Metastatic Liver Carcinoma in the Adrenal Gland (tissue), 2 donors: ENCODE data around the gene TNFAIP8L1.

DNA sequence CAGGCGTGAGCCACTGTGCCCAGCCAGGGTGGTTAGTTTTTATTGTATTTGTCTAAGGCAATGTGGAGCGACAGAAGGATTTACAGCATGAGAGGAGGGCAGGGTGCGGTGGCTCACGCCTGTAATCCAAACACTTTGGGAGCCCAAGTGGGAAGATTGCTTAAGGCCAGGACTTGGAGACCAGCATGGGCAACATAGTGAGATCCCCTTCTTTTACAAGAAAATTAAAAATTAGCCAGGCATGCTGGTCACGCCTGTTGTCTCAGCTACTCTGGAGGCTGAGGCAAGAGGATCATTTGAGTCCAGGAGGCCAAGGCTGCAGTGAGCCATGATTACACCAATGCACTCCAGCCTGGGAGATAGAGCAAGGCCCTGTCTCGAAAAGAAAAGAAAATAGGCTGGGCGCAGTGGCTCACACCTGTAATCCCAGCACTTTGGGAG, 2.0 kb upstream of the MPND start:
- PRO-cap, 2 experiments, result no peak in any of the 2 experiments

GRCh38 chr19:4358861-4360149, 15.9 kb downstream of the MPND start:
- PRO-cap, 2 experiments, result no peak in any of the 2 experiments

- PRO-cap, 2 experiments, result no peak in any of the 2 experiments
Observed at GRCh38 chr19:4360311-4360705, 16.9 kb downstream of the MPND start.

GRCh38 chr19:4368969-4369864, 25.9 kb downstream of the MPND start:
- PRO-cap, 2 experiments, result no peak in any of the 2 experiments

DNA sequence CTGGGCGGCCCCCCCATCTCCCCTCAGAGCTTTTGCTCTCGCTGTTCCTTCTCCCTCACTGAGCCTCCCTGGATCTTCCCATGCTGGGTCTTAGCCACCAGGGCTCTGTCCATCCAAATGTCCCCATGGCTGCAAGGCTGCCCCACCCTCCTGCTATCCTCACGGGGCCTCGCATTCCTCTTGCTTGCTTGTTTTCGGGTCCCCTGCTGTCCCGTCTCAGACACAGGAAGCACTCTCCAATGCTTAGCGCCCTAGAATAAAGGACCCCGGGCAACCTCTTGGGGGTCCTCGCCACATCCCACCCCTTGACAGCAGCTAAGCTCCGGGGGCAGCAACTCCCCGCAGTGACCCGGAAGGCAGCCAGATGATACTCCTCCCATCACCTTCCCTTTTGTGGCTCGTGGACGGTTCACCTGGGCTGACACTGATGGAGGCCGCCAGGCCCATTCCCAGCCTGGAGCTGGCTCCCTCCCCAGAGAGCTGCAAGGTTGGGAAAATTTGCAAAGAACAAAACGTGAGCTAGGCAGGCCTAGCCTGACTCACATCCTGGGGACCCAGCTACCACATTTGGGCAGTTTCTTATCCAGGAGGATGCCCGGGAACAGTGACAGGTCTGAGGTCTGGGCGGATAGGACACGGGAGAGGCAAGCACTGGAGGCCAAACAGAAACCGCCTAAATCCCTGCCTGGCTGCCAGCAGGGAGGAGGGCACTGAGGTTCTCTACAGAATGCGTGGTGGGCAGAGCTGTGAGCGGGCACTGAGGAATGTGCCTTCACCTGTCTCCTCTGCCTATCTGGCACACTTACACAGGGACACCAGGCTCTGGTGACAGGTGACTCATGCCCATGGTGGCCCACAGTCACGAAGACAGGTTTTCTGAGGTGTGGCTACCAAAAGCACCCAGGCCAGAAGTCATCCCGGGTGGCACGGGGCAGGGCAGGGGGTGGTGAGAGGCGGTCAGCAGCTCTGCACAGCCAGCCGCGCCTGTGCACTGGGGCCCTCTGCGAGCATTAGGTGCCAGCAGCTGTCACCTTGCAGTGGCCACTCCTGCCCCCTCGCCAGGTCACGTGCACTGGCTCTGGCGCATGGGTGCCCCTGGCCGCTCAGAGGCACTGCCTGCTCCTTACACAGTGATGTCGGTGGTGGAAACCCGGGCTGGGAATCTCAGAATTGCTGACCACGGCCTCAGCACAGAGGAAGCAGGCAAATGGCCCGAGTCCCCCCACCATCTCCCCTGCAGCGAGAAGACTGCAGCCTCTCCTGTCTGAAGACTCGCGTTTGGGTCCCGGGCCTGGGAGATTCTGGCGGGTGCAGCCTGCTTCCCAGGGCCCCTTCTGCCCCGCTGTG, 23.2 kb downstream of the SH3GL1 start:
- PRO-cap, 2 experiments, result no peak in any of the 2 experiments

- PRO-cap, 2 experiments, result peak in 2 of 2 experiments; most common plus-strand start chr19:4639571 (in 1); most common minus-strand start chr19:4639172 (in 2)
Observed at GRCh38 chr19:4638786-4640156, at the start of gene TNFAIP8L1. Gene TNFAIP8L1 (plus strand): TSS chr19:4639516.

GRCh38 chr19:4653873-4654278, 14.6 kb downstream of the TNFAIP8L1 start:
- PRO-cap, 2 experiments, result no peak in any of the 2 experiments

- PRO-cap, 2 experiments, result no peak in any of the 2 experiments
Observed at GRCh38 chr19:4708599-4708879, 15.1 kb downstream of the DPP9 start.

GRCh38 chr19:4794168-4795430, 3.1 kb downstream of the FEM1A start:
- PRO-cap, 2 experiments, result no peak in any of the 2 experiments

DNA sequence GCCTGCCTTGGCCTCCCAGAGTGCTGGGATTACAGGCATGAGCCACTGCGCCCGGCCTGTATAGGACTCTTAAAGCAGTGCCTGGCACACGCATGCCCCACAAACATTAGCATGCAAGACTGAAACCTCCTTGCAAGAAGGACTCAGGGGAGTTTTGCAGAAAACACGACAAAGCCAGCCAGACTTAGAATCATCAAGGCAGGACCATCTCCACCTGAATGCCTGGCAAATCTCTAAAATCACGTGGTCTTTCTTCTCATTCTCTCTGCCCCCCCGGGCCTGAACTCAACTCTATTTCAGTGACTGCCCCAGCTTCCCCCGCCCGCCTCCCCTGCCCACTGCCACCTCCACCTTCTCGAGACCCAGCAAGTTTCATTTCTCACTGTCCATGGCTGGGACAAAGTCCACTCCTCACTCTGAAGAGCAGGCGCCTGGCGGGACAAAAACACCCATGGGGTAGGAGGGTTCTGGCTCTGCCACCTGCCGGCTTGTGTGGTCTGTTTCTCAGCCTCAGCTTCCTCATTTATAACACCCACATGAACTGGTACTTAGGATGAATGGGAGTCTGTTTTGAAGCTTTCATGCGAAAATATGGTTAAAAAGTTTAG, 2.3 kb downstream of the TICAM1 start:
- PRO-cap, 2 experiments, result no peak in any of the 2 experiments

DNA sequence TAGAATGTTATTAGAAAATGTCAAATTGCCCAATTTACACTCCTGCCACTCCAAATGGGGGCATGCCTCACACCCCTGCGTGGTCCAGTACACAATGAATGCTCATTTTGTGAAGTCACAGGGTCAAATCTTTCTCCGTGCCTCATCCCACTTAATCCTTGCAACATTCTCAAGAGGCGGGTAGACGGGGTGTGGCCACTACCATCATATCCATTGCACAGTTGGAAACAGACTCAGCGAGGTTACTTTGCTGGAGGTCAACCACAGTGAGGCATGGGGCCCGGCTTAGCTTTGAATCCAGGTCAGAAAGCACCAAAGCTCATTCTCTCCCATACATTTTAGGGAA, 925 bp upstream of the KDM4B start:
- PRO-cap, 2 experiments, result no peak in any of the 2 experiments

GRCh38 chr19:4974773-4975263, 5.9 kb downstream of the KDM4B start:
- PRO-cap, 2 experiments, result no peak in any of the 2 experiments

- PRO-cap, 2 experiments, result no peak in any of the 2 experiments
Observed at GRCh38 chr19:5086075-5086890, 117.4 kb downstream of the KDM4B start.

DNA sequence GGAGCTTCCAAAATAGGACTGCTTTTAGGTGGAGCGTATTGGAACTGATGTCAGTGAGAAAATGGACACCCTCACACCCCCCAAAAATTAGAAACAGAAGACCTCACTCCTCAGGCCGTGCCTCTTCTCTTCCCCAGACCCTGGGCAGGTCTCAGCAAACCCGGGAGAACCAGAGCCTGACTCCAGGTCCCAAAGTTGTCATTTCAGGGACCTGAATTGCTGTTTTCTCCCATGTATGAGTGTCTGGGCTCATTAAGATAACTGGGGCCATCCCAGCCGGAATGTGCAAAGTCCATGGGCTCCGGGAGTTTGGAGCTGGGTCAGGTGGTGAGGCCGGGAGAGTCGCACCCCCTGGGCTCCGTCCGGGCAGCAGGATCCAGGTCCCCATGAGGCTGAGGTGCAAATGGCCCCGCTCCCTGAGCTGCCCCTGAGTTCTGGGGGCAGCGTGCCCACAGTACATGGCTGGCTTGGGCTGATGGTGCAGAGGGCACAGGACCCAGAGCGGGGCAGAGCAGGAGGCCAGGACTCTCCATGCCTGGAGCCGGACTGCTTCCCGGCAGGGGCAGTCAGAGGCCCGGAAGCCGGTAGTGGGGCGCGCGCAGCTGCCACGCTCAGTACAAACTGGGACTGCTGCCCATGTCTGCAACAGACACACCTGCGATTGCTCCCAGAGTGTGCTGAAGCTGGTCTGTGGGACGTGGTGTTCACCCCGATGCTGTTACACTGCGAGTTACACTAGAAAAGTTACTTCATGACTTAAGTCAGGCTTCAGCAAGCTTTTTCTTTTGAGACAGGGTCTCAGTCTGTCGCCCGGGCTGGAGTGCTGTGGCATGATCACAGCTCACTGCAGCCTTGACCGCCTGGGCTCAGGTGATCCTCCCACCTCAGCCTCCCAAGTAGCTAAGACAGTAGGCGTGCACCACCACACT, 136.0 kb downstream of the KDM4B start:
- PRO-cap, 2 experiments, result no peak in any of the 2 experiments

GRCh38 chr19:5112115-5112884, 143.4 kb downstream of the KDM4B start:
- PRO-cap, 2 experiments, result no peak in any of the 2 experiments

GRCh38 chr19:5133769-5134444, 165.0 kb downstream of the KDM4B start:
- PRO-cap, 2 experiments, result no peak in any of the 2 experiments

GRCh38 chr19:5164577-5165232, 175.9 kb downstream of the PTPRS start:
- PRO-cap, 2 experiments, result no peak in any of the 2 experiments

GRCh38 chr19:5274050-5274362, 66.6 kb downstream of the PTPRS start:
- PRO-cap, 2 experiments, result no peak in any of the 2 experiments

DNA sequence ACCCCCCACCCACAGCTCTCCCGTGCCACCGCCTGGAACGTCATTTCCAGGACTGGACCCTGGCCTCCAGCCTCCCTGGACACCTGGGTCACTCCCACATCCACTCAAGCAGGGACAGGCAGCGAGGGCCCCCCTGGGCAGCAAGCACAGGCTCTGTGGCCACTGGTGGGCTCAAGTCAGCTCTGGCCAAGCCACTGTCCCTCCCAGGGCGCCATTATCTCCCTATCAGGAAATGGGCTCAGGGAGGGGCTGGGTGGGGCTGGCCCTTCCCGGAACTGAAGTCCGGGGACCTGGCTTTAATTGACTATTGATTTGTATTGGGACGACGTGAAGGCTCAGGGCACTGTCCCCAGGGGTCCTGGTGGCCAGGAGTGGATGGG, 49.8 kb downstream of the PTPRS start:
- PRO-cap, 2 experiments, result no peak in any of the 2 experiments

DNA sequence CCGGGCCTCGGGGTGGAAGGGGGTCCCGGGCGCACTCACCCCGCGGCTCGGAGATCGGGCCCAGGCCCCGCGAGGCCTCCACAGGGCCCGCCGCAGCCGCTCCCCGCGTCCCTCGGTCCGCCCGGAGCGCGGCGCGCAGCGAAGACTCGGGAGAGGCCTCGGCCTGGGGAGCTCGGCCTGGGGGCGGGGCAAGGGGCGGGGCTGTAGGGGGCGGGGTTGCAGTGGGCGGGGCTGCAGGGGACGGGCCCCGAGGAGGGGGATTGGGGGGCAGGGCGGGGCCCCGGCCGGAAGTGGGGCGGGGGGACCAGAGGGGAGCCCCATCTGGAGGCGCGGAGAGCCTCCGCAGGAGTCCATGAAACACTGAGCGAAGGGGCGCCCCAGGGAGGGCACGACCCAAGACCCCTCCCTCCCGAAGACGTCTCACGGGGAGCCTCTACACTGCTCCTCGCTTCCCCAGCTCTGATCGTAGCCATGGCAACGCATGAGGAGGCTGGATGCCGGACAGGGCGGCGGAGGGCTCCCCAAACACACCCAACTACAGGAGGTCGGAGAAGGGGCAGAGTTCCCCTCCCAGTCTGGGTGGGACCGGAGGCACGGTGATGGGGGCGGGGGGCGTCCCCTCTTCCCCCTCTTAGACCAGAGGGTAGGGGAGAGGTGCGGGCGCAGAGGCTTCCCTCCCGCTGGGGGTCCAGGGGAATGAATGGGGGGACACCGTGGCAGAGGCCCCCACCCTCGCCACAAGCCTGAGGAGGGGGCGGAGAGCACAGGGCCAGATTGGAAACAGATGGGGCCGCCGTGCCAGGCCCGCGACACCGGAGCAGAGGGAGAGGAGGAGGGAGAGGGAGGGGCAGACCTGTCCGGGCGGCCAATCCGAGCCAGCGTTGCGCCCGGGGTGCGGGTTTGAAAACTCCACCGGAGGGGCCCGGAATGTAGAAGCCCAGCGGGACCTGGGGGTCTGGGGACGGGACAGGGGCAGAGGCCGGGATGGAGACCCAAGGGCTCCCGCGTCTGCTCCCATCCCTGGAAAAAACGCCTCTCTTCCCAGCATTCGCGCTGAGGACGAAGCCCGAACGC, 47.2 kb downstream of the PTPRS start:
- PRO-cap, 2 experiments, result no peak in any of the 2 experiments